Camera-type eye (tissue), 1 donor: ENCODE measurements around a stretch of chr2.

- RAMPAGE, long total RNA, result no peak
Observed at GRCh38 chr2:233420430-233421438, 66.4 kb downstream of the DGKD start.

DNA sequence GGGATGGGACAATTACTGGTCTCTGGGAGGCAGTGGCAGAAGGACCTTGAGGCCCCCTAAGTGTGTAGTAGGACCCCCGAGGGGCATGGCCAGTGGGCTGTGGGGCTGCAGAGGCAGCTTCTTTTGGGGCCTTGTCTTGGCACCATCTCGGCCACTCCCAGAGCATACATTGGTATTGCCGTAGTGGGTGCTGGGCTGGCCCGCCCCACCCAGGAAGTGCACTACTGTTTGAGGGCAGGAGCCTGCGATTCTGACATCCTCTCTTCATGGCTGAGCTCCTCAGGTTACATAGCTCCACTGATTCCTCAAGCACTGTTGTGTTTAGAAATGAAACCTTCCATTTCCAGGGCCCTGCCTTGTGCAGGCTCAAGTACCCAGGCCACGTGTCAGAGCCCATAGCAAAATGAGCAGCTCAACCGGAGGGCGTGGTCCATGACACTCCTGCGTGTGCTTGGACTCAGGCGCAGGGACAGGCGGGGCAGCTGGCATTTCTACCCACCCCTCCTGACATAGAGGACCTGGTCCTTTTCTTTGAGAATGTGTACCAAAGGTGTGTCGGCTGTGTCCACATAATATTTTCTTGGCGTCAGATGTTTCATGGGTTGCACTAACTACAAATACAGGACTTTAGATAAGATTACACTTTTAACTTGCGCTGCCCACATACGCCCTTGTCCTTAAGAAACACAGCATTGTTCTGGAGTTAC lies 67.8 kb downstream of the DGKD start:
- RAMPAGE, long total RNA, result no peak

DNA sequence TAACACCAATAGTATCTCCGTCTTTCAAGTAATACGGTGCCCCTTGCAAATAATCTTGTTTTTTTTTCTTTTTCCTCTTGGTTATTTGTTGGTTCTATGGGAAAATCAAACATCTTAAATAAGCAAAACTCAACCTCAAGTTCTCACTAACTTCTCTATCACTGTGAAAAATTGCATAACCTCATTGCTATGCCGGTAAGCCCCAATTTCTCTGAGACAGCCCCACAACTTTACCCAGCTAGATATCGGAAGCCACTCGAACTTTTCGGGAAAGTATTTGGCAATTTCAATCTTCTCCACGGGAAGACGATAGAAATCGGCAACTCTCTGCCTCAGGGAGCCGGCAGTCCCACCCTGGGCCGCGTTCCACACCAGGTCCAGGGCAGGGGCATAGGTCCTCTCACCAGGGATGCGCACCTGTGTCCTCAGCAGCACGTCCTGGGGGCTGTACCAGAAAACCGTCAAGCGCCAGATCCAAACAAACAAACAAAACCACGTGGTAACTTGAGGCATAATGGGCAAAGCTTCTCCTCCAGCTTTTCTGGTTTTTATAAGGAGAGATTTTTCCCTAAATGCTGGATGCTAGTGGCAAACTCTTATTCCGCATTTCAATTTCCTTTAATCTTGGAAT lies 80.9 kb downstream of the USP40 start:
- RAMPAGE, long total RNA, result no peak

GRCh38 chr2:233519959-233520556 lies 46.5 kb downstream of the USP40 start:
- RAMPAGE, long total RNA, result no peak

GRCh38 chr2:233756536-233757296 lies 3.4 kb upstream of the UGT1A1 start:
- RAMPAGE, long total RNA, result no peak

GRCh38 chr2:233775454-233775951 lies 2.6 kb upstream of the MROH2A start:
- RAMPAGE, long total RNA, result no peak

- RAMPAGE, long total RNA, result no peak
Observed at GRCh38 chr2:233853714-233854161, 597 bp downstream of the HJURP start.

DNA sequence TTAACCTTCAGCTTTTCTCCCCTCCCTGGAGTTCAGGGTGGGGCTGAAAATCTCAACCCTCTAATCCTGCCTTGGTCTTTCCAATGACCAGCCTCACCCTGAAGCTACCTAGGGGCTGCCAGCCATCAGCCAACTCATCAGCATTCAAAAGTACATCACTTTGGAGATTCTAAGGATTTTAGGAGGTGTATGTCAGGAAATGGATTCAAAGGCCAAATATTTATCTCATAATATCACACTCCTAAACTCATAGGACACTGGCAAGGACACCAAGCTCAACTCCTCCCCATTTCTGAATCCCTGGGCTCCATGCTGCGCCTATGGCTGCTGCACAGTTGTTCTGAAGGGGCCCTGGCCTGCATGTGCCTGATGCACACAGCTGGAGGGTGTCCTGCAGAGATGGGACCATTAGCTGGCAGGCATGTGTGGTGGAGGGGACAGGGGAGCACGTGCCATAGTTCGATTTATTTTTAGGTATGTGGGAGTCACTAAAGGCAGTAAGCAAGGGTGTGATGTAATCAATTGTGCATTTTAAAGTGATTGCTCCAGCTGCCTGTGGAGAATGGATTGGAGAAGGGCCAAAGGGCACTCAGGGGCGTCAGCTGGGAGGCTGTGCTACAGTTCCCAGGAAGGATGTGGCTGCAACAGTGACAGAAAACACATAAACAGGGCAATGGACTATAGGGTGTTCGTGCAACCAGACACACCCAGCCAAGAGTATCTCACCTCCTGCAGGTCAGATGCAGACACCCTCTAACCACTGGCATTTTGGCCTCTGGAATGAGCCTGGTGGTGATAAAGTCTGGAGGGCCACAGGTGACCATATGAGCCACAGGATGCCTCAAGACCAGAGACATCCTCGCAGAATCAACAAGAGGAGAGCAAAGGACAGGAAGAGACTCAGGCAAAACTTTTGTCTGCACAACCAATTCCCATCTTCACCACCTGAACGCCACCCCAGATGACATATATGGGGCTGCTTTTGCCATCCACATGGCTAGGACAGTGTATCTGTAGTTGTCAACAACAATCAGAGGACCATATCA lies 205.1 kb downstream of the ARL4C start:
- RAMPAGE, long total RNA, result no peak

DNA sequence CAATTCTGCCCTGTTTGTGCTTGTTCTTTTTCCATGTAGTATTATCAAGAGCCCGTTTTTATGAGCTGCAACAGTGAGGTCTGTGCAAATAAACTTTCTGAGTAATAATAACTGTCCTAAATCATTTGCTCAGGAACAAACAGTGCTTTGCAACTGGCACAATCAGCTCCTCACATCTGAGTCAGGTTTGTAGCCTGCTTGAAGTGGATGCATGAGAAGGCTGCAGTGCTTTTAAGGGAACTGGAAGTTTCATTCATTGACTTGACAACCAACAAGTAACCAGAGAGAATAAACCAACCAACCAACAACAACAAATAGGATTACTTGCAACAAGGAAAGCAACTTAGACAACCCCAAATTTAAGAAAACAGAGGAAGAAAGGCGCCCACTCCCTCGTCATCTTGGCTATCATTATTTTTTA lies 127.9 kb downstream of the ARL4C start:
- RAMPAGE, long total RNA, result no peak

DNA sequence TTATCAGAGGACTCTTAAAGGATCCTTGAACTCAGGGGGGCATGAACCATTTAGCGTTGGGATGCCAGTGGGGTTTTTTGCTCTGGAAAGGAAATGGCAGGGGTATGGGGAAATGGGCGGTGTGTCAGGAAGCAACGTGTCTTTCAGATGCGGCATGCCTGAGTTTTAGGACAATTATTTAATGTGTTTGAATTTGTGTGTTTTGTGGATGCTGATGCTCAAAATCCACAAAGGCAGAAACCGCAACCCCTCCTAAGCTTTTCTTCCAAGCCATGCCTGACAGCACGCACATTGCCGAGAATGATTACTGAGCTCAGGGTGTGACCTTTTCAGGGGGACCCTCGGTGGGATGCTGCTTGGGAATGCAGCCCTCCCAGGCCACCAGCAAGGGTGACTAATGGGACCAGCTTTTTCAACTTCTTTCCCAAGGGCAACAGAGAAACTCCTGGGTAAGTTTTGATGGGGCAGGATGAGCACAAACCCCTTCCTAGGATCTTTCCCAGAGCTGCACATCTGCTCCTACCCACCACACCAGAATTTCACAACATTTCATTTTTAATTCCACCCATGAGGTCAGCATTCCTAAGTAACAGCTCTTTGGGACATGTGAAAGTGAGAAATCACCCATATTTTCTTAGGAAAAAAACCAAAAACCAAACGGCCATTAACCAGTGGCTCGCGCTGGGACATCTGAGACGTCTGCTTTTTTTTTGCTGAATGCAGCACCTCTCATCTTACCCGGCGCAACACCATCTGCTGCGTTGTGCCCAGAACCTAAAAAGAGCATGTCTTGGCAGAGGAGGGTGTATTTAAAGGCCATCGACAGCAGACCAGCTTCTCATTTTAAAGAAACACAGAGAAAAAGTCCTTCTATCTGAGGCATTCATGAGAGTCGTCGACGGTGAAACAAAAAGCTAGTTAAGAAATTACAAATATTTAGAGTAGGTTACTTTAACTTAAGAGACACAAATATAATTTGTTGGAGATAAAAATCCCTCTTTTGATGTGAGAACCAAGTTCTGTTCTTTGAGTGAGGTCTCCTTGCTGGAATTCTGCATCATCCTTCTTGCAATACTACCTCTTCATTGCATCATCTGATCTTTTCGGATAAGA lies 119.0 kb downstream of the ARL4C start:
- RAMPAGE, long total RNA, result no peak

- RAMPAGE, long total RNA, result no peak
Observed at GRCh38 chr2:234954226-234954428, 2.3 kb downstream of the SH3BP4 start.

DNA sequence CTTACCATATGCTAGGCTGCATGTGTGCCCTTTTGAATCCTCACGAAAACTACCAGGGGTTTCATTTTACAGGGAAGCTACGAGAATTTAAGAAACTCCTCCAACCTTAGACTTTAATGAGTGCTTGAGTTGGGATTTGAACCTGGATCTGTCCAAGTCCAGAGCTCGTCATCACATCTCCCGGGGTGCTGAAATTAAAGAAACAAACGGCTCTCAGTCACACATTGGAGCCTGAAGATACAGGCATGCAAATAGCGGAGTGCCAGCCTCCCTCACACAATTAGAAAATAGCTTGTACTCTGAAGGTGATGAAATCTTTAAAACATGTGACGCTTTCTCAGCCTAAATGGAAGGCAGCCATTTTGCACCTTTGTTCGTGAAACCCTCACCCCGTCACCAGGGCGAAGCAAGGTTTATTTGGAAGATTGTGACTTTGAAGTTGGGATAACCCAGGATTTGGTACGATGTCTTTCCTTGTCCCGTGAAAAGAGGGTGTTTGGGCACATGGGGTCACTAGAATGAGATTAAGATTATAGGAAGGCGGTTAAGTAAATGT lies 4.0 kb downstream of the SH3BP4 start:
- RAMPAGE, long total RNA, result no peak

DNA sequence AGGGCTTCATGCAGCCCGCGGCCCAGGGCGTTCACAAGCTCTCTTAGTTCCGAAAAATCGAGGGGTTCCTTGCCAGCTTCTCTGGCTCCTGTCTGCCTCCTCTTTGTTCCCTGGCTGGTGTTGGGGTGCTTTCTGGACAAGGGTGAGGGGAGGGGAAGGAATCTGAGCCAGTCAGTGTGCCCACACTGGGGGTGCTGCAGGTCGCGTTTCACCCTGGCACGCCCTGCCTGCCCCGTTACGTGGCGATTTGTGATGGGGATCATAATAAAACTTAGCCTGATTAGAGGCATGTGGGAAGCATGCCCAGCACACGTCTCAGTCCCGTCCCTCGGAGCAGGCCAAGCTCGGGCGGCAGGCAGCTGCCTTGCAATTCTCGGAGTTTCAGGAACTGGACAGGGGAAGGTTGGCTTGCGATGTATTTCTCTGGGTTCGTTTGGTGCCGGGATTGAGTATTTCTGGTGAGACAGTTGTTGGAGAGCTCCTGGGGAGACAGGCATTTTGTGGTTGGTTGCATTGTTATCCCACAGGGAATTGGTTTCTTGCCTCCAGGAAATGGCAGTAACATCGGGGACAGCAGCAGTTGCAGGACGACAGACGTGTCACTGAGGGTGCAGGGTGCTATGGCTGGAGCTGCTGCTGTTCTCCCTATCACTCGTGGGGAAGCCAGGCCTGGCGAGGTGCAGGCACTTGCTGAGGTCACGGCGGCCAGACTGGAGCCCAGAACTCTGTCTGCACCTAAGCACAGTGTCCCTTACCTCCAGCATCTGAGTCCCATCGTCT lies 23.0 kb downstream of the SH3BP4 start:
- RAMPAGE, long total RNA, result no peak

- RAMPAGE, long total RNA, result no peak
Observed at GRCh38 chr2:235384280-235385266, 109.3 kb upstream of the AGAP1 start.

DNA sequence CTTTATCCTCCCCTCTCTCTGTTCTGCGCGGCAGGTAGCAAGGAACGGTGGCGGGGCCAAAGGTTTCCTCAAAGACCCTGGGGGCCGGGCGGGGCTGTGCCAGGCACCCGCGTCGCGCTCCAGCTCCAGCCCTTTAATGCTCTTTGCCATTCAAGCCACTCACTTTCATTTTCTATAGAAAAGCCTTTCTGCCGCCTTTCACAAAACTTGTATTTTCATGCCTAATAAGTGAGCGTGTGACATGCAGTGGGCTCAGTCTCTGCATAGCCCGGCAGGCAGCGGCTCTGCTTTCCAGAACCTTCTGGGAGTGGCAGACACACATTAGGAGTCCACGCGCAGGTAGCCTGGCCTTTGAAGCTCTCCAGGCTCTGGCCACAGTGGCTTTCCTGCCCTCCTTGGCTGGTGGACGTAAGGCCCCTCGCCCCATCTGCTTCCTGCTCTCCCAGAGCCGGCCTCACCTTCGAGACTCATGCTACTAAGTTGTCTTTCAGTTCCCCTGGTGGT lies 41.7 kb downstream of the AGAP1 start:
- RAMPAGE, long total RNA, result no peak

- RAMPAGE, long total RNA, result no peak
Observed at GRCh38 chr2:235596747-235597353, 103.0 kb downstream of the AGAP1 start.

DNA sequence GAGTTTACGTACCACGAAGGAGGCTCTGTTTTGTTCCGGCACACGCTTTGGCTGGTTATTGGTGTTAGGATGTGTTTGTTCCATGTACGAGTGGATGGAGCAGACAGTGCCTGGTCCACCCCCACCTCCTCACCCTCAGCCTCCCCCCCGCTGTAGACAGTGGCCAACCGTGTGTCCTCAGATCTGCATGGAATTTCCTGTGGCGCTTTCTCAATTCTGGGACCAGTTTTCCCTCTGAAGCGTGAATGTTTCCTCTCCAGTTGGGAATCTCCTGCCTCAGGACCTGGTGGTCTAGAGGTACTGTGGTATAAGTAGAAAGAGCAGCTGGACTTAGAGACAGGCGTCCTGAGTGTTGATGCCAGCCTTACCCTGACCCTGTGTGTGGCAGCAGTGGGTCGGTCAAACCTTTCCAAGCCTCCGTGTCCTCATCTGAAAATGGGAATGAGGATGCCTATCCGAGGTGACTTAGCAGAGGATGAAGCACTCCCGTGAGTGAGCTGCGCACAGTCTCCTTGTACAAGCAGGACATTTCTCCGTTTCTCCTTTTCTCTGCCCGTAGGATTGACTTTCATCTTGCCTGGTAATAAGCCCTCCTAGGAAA lies 141.1 kb downstream of the AGAP1 start:
- RAMPAGE, long total RNA, result no peak

GRCh38 chr2:235641101-235641814 lies 147.4 kb downstream of the AGAP1 start:
- RAMPAGE, long total RNA, result no peak

DNA sequence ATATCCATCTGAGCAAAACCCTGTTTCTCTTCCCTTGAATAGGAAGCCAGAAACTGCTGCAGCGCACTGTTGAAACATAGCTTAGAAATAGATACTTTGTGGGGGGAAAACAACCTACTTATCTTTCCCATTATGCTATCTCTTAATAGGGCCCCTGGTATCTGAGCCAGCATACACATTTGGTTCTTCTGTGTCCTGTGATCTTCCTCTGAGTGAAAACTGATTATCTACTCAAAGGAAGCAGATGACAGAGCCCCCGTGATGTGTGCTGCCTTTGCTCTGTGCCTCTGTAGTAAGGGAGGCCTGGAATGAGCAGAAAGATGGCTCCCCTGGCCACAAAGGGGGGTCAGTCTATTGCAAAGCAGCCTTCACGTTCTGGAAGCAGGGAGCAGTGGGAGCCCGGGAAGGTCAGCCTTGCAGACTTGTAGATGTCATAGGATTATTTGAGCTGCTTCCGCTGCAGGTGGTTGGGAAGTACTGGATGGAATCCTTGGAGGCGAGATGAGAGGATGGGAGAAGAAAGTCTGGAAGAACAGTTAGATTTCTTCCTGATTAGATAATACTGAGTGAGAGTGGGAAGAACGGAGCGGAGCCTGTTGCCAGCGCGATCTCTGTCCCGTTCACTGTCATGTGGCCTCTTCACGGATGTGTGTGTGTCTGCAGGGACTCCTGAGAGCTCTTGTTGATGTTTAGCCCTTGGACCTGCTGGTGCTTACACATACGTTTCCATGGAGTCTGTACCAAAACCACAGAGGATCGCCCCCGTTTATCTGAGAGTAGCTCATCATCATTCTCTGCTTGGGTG lies 150.1 kb downstream of the AGAP1 start:
- RAMPAGE, long total RNA, result no peak

- RAMPAGE, long total RNA, result no peak
Observed at GRCh38 chr2:235708866-235709797, 215.3 kb downstream of the AGAP1 start.